Thoracic aorta (tissue), 1 donor: ENCODE results near the genes GADD45GIP1, TRMT1, STX10 and C19orf53.

GRCh38 chr19:12783728-12784438 lies 7.4 kb upstream of the JUNB start:
- RAMPAGE, long total RNA = no peak

GRCh38 chr19:12790638-12791164 lies 585 bp upstream of the JUNB start:
- RAMPAGE, long total RNA = no peak

GRCh38 chr19:12799736-12800706 lies 1.6 kb downstream of the PRDX2 start:
- RAMPAGE, long total RNA = no peak

DNA sequence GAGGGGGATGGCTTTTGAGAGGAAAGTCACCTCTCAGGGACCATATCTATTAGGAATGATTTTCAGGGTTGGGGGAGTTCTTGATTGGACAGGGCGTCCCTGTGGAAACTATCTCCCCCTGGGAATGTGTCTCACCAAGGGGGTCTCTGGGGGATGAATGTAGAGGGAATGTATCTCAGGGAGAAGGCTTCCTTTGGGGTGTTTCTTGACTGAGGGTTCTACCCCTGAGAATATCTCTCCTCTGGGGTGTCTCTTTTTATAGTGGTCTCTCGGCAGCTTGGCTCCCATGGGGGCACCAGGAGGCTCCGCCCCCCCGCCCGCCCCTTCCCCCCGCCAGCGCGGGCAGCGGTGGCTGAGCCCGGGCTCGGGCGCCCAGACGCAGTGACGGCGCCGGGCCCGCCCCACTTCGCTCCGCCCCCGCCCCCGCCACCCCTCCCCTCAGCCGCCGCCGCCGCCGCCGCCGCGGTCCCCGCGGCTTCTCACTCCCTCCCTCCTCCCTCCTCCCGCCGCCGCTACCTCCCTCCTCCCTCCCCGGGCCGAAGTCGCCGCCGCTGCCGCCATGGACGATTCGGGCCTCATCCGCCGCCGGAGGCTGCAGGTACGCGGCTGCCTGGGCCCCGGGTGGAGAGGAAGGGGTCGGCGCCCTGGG lies 846 bp downstream of the RTBDN start:
- RAMPAGE, long total RNA = no peak

- RAMPAGE, long total RNA = no peak
Measured at GRCh38 chr19:12937719-12938547, 476 bp upstream of the CALR start.

DNA sequence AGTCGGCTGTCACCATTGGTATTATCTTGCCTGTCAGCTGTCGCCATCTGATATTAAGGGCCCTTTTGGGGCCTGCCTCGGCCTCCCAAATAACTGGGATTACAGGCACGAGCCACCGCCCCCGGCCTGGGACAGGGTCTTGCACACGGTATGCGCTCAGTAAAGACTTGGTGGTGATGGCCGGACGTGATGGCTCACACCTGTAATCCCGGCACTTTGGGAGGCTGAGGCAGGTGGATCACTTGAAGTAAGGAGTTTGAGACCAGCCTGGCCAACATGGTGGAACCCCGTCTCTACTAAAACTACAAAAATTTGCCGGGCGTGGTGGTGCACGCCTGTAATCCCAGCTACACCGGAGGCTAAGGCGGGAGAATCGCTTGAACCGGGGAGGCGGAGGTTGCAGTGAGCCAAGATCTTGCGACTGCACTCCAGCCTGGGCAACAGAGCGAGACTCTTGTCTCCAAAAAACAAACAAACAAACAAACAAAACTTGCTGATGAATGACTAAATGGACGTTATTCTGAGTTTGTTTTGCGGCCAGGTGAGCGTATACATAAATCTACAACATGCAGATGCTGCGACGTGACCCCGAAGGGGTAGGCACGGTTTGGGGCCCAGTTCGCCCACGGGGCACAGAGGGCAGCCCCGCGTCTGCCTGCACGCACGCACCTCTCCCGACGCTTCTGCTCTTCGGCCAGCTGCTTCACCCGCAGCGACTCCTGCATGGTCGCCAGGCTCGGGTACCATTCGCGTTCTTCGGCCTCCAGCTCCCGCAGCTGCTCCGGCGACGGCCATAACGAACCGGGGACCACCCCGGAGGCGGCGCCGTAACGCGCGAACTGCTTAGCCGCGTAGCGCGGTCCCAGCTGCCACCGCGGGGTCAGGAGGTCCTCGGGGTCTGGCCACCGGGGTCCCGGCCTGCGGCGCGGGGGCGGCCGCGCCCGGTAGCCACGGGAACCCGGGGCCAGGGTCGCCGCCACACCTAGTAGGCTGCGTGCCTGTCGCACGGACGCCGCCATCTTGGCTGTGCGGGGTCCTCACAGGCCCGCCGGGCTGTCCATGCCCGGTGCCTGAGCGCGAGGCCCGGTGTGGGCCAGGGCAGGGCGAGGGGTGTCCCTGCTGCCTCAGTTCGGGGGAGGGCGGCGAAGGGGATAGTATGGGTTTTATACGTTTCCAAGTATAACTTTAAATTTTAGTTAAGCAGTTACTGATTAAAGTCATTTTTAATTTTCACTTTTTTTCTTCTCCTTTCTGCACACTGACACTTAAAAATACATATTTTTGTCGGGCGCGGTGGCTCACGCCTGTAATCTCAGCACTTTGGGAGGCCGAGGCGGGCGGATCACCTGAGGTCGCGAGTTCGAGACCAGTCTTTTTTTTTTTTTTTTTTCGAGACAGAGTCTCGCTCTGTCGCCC lies at the start of gene GADD45GIP1:
GADD45GIP1 (minus strand) TSS at position 1,030 of the 1,416 bp plus-strand sequence.
- RAMPAGE, long total RNA = no peak

GRCh38 chr19:12999667-13000305 lies 4.5 kb downstream of the NFIX start:
- RAMPAGE, long total RNA = no peak

GRCh38 chr19:13009418-13009729 lies 14.1 kb downstream of the NFIX start:
- RAMPAGE, long total RNA = no peak

GRCh38 chr19:13011731-13012467 lies 16.6 kb downstream of the NFIX start:
- RAMPAGE, long total RNA = no peak

- RAMPAGE, long total RNA = no peak
Measured at GRCh38 chr19:13022513-13022793, 27.2 kb downstream of the NFIX start.

DNA sequence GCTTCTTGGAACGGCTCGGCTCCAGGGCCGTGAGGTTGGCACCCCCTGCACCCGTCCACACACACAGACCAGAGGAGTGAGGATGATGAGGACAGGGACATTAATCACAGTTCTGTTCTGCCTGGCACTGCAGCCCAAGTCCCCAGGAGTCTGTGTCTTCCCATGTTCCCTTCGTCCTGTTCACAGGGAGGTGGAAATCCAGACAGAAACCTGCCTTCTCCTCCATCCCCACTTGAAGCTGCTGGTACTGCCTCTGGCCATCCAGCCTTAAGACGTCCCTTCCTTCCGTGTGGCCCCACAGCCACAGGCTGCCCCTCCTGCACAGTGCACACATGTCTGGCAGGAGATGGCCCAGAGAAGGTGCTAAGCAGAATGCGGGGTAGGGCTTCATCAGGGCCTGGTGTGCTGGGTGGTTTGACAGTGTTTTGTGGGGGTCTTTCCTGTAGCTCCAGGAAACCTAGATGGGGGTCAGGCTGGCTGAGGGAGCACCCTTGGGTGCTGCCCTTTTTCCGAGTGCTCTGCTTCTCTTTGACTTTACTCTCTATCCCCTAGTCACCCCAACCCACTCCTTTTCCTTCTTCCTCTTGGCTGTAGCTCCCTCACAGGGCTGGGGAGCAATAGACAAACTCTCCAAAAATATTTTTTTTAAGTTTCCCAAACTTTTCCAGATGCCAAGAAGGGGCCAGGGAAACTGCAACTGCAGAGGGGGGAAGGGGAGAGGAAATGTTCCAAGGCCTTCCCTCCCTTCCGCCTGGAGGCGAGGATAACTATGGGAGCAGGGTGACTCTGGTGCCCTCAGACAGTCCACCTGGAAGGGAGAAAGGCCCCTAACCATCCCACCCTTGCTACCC lies 49.7 kb downstream of the LYL1 start:
- RAMPAGE, long total RNA = no peak

DNA sequence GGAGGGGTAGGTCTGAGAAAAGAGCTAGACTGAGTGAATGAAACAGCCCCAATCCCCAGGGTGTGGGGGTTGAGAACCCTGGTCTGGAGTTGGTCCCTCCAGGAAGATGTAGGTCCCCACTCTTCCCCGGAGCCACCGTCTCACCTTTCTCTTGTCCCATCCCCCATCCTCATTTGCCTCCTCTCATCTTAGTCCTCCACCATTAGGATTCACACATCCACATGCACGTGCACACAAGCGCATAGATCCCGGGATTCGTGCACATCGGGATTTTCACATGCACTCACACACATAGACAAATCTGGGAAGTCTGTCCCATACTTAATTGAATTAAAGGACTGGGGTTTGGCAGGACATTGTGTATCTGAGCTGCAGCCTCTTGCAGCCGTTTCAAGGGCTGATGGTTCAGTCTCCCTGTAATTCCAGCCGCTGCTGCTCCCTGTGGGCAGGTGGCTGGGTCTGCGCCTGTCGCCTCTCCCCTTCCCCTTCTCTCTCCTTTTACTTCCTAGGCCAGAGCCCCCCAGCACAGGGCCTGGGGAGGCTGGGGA lies 43.7 kb downstream of the LYL1 start:
- RAMPAGE, long total RNA = no peak

- RAMPAGE, long total RNA = no peak
Measured at GRCh38 chr19:13082754-13083424, 19.8 kb downstream of the LYL1 start.

GRCh38 chr19:13101195-13102136 lies 1.2 kb downstream of the LYL1 start:
- RAMPAGE, long total RNA = no peak

DNA sequence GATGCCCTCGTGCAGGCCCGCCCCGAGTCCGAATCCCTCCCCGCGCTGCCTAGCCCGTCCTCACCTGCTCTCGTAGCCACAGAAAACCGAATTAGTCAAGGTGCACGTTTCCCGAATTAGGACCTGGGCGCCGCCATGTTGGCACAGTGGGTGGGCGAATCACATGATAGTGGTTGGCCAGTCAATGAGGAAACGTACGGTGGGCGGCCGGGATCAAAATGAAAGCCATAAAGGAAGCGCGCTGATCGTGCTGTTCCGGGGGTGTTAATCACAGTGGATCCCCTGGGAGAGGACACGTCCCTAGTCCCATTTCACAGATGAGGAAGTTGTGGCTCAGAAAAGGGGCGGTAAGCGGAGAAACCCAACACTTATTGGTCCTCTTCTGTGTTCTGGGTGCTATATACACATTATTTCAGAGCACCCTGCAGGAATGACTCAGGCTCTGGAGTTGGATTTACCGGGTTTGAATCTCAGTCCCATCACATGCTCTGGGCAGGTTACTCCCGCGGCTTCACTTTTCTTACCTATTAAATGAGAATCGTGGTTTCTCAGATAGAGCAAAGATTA lies at the start of gene TRMT1:
TRMT1 (minus strand) TSS at position 152 of the 567 bp plus-strand sequence.
- RAMPAGE, long total RNA = start-site peak on the minus strand centred at position 141 of the sequence, 56 bp wide, 118 reads

DNA sequence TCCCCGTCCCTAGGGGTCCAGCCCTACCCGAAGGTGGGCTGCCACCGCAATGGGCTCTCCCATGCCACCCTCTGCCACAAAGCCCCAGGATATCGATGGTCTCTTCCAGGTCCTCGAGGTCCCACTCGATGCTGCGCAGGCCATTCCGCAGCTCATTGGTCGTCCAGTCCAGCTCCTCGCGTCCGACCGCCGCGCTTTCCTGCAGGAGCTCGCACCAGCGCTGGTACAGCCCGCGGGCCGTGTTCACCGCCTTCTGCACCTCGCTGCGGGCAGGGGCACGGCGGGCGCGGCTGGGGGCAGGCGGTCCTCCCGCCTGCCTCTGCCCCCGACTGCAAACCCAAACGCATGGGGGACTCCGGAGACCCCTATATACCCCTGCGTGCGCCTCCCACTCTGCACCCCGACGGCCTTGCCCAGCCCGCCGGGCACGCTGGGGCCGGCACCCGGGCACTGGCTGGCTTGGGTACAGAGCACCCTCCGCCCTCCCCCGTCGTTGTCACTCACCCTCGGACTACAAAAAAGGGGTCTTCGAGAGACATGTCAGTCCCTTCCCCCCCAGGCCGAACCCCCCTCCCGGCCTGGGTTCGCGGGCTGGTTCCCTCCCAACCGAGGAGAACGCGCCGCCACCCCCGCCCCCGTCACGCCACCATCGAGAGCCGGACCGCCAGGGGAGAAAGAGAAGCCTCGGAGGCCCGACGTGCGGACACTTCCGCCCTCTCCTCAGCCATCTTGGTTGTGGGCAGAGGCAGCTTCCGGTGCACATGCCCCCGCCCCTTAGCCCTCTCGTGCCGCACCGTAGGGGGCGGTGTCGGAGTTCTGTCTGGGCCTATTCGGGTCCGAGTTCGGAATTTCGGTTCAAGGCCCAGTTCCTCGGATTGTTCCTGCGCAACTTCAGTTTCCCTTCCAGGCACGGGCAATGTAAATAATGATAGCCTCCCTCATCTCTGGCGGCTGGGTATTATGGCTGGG lies at the start of gene STX10:
STX10 (minus strand) TSS at position 741 of the 969 bp plus-strand sequence.
- RAMPAGE, long total RNA = no peak

- RAMPAGE, long total RNA = no peak
Measured at GRCh38 chr19:13299031-13299479, 148.8 kb downstream of the IER2 start.

- RAMPAGE, long total RNA = no peak
Measured at GRCh38 chr19:13748506-13749121, 919 bp downstream of the YJU2B start.

GRCh38 chr19:13758788-13759314 lies 5.5 kb upstream of the MRI1 start:
- RAMPAGE, long total RNA = no peak

- RAMPAGE, long total RNA = start-site peak on the plus strand at chr19:13774459-13774480, 1,274 reads
Measured at GRCh38 chr19:13773778-13774944, at the start of gene C19orf53. C19orf53 (plus strand) TSS chr19:13774456.